Psoas muscle (tissue), 2 donors: ENCODE results near the genes DEFB108B, ANAPC15 and FCHSD2.

GRCh38 chr11:71299344-71299741 is 47.0 kb upstream of the SHANK2 start:
- PRO-cap, 2 experiments = no peak in any of the 2 experiments

- PRO-cap, 2 experiments = no peak in any of the 2 experiments
Observed at GRCh38 chr11:71451835-71452136, 1.2 kb upstream of the NADSYN1 start.

DNA sequence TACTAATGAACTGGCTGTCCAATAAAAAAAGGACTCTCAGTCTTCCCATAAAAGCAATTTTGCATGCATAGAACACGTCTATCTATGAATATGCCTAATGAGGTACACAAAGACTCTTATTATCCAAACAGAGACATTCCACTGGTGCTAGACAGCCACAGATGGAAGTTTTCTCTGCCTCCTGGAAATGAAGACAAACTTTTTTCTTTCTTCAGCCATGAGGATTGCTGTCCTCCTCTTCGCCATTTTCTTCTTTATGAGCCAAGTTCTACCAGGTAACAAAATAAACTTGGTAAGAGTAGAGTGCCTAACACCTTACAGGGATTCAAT is at the start of gene DEFB108B:
DEFB108B (plus strand) TSS at position 218 of the 330 bp plus-strand sequence.
- PRO-cap, 2 experiments = no peak in any of the 2 experiments

GRCh38 chr11:71903378-71903843 is 25.0 kb downstream of the XNDC1N start:
- PRO-cap, 2 experiments = no peak in any of the 2 experiments

DNA sequence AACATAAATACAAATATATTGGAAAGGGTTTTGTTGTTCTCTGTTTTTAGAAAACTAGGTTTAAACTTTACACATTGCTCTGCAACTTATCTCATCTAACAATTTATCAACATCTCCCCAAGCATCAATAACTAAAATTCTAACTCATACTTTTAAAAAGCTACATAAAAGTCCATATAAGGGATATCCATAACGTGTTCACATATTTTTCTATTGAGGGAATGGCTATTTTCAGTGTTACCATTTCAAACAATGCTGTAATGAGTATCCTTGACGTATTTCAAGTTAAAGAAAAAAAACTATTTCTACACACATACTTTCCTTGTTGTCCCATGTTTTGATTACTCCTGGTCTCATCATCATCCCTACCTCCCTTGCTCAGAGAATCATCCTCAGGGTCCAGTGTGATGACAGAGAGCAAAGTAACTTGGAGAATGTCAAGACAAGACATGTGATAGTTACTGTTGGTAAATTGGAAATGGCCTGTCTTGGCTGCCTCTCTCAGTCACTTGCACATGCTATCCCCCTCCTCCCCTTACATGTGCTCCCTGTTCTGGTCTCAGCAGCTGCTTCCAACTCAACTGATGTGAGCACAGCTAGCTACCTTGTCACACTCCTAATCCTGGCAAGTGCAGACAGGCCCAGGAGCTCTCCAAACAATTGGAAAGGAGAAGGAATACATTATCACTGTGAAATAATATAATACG is 21.9 kb downstream of the NUMA1 start:
- PRO-cap, 2 experiments = no peak in any of the 2 experiments

DNA sequence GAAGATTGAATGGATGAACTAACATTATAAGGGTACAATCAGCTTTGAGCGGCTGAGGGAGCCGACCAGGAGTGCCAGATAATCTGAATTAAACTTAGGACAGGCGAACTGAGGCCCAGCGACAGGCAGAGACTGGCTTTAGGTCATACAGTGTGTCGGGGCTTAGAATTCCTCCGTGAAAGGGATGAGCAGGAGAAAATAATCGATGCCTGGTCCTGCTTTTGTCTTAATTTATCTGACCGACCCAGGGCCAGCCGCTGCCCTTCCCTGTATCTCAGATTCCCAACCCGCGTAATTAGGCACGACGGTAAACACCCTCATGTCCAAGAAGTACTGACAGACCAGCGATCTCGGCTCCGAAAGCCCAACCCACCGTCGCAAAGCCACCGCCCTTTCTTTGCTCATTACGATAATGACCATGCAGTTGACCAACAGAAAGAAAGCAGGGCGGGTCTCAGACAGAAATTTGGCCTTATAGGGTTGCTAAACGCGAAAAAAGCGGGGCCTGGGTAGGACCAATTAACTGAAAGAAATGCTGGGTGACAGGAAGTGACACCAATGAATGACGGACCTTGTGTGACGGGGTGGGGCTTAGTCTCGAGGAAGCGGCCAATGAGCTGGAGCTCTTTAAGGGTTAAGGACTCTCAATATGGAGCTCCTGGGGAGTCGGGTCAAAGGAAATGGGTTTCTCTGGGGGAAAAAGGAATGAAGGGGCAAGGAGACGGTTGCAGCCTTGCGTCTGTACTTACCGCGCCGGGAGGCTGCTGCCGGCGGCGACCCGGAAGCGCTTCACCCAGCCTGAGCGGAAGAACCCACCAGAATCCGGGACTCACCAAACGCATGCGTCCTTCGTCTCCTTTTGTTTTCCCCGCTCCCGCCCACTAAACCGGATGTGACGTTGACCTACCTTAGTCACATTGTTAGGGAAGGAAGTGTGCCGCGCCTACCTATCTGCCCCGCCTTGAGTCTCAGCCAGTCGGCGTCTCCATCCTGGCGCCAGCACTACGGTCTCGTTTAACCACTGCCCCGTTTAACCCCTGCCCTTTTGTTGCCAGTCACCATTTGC is at the start of gene ANAPC15:
ANAPC15 (minus strand) TSS at position 795 of the 1,066 bp plus-strand sequence.
- PRO-cap, 2 experiments = peak in 2 of 2 experiments; most common plus-strand start position 612 of the sequence (in 2); most common minus-strand start position 335 of the sequence (in 2)

DNA sequence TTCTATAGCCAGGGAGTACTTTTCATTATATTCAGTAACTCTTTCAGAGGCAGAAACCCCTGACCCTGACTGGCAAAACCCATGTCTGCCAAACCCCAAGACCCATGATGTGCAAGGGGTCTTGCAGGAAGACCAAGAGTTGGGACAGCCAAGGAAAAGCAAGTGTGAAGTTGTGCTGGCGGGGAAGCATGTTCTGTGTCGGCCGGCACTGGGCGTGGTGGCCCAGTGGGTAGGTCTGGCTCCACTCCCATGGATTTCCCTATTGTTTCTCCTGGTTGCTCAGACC is 17.8 kb upstream of the FOLR1 start:
- PRO-cap, 2 experiments = no peak in any of the 2 experiments

DNA sequence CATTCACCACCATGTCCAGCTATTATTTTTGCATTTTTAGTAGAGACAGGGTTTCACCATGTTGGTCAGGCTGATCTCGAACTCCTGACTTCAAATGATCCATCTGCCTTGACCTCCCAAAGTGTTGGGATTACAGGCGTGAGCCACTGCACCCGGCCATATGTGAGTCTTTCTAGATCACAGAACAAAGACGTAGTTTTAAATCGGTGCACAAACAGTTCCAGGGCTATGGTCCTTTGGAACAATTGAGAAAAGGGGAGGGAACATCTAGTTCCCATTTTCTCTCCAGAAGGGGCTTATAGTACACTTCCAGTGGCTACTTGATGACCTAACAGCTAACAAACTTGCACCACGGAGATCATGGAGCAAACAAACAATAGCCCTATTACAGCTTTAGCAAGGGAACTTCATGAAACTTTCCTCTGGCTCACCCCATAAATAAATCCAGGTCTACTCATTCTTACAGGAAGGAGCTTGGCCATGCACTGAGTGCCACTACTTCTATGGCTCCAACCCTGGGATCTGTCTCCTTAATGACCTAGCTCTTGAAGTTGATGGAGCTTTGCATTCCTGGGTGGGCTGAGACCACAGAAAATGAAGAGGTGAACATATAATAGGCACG is 8.4 kb upstream of the FOLR2 start:
- PRO-cap, 2 experiments = no peak in any of the 2 experiments

DNA sequence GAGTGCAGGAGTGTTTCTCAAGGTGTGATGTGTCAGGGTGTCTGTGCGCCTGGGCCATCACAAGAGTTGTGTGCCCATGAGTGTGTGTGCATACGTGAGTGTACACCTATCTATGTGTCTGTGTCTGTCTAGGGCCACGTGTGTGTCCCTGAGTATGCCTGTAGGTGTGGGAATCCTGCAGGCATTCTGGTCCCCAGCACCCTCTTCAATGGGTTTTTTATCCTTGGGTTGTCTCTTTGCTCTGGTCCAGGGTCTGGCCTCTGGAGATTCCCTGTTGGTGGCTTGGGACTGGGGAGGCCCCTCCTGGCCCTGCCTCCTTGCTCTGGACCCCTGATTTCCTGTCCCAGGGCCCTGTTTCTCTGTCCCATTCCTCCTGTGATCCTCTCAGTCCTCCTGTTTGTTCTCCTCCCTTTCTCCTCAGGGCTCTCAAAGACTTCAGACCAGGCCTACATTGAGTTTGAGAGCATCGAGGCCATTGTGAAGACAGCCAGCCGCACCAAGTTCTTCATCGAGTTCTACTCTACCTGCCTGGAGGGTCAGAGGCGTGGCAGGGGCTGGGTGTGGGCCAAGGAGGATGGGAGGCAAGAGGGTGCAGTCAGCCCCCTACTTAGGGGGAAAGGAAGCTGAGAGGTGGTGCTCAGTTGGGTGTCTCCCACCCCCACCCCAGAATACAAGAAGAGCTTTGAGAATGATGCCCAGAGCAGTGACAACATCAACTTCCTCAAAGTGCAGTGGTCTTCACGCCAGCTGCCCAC is 9.5 kb downstream of the INPPL1 start:
- PRO-cap, 2 experiments = no peak in any of the 2 experiments

- PRO-cap, 2 experiments = no peak in any of the 2 experiments
Observed at GRCh38 chr11:72590169-72590564, 84.1 kb downstream of the PDE2A start.

- PRO-cap, 2 experiments = no peak in any of the 2 experiments
Observed at GRCh38 chr11:72642868-72643972, 31.0 kb downstream of the PDE2A start.

- PRO-cap, 2 experiments = no peak in any of the 2 experiments
Observed at GRCh38 chr11:72684901-72685800, 10.9 kb upstream of the PDE2A start.

DNA sequence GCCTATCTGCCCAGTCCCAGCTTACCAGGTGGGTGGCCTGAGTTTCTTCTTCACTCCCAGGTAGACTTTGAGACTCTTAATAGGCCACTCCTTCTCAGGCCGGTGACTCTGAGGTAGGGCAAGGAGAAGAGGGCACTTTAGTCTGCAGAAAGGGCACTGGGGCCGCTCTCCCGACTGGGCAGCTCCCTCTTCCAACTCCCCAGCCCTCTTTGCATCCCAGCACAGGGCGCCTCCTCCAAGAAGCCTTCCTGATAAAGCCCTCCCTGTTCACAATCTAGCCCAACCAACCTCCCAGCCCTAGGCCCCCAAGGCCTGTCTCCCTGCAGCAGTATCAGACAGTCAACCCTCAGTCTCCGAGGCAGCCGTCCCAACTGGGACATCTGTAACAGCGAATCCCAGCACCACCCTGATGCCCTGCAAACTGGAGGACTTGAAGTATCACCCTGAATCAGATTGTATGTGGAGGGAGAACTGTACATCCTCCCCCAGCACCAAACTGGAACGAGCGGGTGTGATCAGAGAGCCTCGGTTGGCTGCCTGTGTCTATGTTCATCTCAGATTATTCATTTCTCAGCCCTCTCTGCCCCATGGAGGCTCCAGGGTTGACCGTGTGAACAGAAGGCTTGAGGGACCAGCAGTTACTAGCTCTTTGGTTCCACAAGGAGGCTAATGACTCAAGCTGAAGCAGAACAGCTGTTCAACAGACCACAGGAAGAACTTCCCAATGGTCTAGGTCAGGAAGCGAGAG is 14.4 kb upstream of the PDE2A start:
- PRO-cap, 2 experiments = no peak in any of the 2 experiments

GRCh38 chr11:72692470-72692896 is 18.3 kb upstream of the PDE2A start:
- PRO-cap, 2 experiments = no peak in any of the 2 experiments

GRCh38 chr11:72699327-72700158 is 25.3 kb upstream of the PDE2A start:
- PRO-cap, 2 experiments = no peak in any of the 2 experiments

DNA sequence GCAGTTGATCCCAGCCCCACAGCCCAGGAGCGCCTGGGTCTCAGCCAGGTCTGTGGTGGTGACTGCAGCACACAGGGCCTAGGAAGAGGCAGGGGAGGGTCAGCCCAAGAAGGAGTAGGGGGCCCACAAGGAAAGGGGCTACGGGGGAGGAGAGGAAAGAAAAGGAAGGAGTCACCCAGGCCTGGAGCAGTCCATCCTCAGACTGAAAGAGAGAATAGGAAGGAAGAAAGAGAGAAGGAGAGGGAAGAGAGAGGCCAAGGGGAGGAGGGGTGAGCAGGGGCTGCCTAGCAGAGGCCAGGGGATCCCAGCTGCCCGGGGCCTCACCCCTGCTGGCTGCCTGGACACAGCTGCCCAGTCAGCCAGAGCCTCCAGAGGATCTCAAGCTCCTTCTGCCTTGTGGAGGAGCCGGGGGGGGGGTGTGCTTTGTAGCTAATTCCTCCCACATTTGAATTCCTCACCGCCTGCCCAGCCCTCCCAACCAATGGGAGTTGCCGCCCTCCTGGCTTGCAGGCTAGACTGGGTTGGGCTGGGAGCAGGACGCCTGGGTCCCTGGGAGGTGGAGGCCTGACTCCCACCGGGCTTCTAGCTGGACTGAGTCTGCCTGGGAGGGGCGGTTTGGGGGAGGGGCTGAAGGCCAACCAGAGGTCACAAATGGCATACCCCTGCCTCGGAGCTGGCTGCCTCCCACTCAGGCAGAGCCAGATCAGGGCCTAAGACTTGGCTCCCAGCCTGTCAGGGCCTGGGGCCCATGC is 29.0 kb upstream of the PDE2A start:
- PRO-cap, 2 experiments = no peak in any of the 2 experiments

DNA sequence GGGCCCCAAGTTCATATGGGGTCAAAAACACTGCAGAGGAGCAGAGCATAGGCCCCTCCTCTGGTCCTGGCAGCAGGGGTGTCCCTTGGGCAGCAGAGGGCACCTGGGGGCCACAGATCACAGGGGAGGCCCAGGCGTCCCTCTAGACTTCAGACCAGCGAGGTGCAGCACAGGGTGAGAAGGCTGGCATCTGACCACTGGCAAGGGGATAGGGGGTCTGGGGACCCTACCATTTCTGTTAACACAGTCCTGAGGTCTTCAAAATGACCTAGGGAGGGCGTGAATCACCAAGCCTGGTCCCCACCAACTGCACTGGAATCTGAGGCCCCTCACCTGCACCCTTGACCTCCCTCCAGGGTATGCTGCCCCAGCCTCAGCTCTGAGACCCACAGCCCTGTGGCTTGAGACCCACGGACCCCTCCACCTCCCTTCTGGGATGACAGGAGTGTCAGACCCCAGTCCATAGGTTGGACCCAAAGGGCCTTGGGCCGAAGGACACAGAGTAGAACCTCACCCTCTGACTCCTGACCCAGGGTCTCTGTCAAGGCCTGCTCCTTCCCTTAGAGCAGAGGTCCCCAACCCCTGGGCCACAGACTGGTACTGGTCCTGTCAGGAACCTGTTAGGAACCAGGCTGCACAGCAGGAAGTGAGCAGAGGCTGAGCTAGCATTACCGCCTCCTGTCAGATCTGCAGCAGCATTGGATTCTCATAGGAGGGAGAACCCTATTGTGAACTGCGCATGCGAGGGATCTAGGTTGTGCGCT is 1.5 kb upstream of the ARAP1 start:
- PRO-cap, 2 experiments = no peak in any of the 2 experiments

GRCh38 chr11:72776811-72777543 is 16.9 kb downstream of the STARD10 start:
- PRO-cap, 2 experiments = no peak in any of the 2 experiments

GRCh38 chr11:72779538-72780134 is 14.2 kb downstream of the STARD10 start:
- PRO-cap, 2 experiments = no peak in any of the 2 experiments

DNA sequence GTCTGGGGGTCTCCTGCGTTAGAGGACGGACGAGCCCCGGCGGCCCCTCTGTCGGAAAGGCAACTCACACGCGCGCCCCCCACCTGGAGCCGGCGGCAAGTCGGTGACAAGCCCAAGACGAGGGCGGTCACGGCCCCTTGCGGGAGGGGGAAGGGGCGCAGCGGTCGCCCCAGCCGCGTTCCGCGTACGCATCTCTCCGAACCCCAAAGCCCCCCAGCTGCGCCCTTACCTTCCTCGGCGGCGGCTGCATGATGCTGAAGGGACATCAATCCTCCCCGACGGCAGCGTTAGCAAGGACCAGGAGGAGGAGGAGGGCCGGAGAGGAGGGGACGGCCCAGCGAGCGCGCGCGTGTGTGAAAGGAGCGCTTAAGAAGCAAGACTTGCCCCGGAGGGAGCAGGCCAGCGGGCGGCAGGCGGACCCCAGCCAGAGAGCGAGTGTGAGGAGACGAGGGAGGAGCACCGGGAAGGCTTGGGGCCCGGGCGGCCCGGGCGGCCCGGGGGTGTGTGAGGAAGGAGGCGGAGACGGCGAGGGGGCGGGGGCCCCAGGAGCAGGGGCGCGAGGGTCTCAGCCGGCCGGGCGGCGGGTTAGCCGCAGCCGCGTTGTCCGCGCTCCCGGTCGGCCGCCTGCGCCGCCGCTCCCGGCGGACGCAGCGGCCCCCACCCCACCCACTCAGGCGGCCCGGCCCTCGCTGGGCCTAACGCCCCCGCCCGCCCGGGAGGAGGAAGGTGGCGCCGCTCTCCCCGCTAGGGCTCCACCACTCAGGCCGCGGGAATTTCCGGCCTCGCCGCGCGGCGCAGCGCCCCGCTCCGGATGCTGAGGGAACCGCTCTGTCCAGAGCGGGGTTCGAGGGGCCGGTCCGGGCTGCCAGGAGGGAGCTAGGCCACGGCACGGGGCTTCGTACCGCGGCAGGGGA is at the start of gene FCHSD2:
FCHSD2 (minus strand) TSS at position 691 of the 914 bp plus-strand sequence.
- PRO-cap, 2 experiments = peak in 2 of 2 experiments; most common plus-strand start position 376 of the sequence (in 2); most common minus-strand start position 439 of the sequence (in 2)